Measurements from ENCODE around the gene TEX43.

- PRO-cap: unidirectional peak, plus-strand start at chr5:124087310
These were observed 575.0 kb downstream of the CSNK1G3 start for GRCh38 chr5:124087047-124087379.

DNA sequence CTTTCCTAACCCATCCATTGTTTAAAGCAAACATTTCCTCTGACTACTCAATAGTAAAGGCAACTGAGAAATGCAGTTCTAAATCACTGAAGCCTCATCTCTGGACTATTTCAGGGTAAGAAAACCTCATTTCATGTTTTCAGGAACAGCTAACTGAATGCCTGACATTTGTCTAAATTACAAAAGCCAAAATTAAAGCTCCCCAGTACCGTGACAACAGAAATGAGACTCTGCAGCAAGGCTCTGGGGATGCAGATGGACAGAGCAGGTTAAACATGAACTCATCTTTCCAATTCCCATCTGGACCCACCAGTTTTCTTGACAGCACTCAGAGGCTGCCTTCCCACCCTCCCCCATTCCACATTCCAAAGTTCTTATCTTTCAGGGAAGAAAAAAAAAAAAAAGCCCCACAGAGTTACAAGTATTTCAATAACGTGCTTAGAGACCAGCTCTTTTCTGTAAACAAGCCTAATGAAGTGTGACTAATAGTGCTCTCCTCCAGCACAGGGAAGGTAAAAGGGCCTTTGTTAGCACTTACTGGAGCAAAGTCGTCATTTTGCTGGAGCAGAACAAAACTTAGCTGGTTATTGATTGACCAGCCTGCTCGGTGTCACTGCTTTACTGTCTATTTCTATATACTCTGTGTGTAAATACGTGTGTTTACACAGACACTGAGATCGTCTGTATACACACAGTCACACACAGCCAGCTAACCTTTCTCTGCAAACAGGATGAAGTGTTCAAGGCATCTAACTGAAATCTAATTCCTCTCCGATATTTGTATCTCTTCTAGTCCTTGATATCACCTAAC lies 85.1 kb downstream of the ZNF608 start:
- PRO-cap: bidirectional peak, plus-strand start at position 545 of the sequence, minus-strand start at position 308 of the sequence

- PRO-cap: no peak
These were observed 35.0 kb downstream of the ZNF608 start for GRCh38 chr5:124711278-124712071.

DNA sequence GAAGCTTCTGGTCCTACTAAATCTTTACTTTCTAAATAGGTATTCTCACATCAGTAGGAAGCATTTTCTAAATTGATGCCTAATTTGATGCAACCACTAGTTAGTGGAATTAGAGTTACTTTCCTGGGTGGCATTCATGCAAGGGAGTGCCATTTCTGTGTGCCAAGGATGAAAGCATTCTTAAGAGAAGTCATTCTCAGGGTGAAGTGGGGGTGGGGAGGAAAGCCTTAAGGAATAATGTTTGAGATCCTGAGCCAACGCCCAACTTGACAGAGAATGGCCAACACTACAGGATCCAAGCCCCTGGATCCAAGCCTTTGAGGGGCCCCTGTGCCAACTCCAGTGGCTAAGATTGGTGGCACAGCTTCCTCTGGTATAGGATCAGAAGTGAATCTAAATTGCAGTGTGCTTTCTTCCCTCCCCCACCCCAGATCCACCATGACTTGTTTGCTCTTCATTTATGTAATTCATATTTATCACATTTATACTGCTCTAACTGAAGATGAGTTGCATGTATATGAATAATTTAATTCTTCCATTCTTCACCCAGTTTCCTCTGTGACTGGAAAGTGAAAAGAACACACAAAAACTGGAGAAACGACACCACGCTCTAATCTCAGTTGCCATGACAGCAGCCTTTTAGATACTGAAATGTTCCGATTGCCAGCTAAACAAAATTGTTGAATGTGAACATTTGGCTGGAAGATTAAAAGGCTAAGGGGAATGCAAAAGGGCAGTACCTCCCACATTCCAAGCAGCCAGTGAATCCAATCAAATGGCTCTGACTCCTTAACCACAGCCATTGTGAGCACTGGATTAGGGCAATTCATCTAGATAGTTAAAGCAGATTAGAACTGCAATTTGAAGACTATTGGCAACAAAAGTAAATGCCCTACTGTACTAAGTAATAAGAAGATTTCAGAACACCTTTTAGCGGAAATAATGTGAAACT lies 4.5 kb downstream of the ZNF608 start:
- PRO-cap: bidirectional peak, plus-strand start at position 802 of the sequence, minus-strand start at position 682 of the sequence

DNA sequence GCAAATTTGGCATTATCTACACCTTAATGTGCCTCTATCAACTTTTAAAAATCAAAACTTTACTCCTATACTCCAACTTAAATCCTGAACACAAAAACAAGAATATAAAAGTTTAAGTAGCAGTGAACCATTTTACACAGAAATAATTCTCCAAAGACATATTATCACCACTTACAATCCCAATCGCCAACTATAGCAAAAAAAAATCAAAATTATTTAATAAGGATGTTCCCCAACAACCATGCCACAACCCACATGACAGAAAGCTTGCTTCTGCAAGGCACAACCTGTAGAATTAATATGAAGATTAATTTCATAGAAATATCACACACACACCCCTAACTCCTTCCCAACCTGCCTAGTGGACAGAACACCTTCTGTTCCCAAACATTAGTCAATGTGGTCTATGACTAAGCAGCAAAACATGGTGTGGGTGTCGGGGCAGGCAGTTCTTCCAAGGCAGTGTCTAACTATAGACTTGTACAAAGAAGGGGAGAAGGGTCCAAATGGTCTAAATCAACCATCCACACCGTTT lies 3.7 kb downstream of the ZNF608 start:
- PRO-cap: bidirectional peak, plus-strand start at position 417 of the sequence, minus-strand start at position 379 of the sequence

GRCh38 chr5:124743934-124744278 lies 2.5 kb downstream of the ZNF608 start:
- PRO-cap: bidirectional peak, plus-strand start at chr5:124744183, minus-strand start at chr5:124744144

DNA sequence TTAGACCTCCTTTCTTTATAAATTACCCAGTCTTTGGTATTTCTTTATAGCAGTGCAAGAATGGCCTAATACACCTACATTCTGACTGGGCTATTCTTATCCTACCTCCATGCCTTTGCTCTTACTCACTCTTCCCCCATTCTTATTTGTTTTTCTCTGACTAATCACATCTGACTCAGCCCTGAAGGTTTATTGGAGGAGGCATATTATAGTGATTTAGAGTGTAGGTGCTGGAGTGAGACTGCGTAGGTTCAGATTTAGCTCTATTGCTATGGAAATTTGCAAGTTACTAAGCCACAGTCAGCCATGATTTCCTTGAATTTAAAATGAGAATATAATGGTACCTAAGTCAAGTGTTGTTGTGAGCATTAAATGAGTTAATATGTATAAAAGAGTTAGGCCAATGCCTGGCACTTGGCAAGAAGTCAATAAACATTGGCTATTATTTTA lies 531.1 kb upstream of the ZNF608 start:
- PRO-cap: no peak

DNA sequence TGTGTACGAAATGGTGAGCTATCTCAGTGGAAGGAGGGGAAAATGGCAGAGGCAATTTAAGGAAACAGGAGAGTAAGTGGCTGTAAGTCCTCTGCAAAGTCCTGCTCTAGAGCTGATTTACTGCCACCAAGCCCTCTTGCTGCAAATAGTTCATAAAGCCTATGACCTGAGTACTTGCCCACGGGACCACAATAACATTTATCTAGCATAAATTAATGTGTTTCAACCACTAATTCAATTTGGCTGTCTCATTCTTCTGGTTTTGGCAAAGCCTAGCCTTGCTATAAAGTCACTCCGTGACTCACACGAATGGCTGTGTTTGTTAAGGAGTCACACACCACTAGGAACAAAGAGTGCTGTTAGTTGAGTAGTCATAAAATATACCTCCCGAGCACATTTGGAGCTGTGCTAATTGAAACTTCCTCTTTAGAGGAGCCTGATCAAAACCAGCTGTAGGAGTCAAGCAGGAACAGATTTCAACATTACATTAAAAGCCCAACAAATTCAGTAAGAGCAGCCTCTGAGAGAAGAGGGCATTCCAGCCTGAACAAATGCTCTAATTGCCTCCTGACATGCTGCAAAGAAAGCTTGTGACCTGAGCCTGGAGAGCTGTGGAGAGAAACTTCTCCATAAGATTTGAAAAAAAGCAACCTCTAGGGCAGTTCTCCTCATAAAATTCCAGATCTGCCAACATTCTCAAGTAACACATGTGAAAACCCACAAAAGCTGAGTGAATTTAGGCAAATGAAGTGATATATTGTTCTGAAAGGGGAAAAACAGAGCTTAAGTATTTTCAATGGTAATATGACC lies 738.8 kb upstream of the ZNF608 start:
- PRO-cap: no peak

DNA sequence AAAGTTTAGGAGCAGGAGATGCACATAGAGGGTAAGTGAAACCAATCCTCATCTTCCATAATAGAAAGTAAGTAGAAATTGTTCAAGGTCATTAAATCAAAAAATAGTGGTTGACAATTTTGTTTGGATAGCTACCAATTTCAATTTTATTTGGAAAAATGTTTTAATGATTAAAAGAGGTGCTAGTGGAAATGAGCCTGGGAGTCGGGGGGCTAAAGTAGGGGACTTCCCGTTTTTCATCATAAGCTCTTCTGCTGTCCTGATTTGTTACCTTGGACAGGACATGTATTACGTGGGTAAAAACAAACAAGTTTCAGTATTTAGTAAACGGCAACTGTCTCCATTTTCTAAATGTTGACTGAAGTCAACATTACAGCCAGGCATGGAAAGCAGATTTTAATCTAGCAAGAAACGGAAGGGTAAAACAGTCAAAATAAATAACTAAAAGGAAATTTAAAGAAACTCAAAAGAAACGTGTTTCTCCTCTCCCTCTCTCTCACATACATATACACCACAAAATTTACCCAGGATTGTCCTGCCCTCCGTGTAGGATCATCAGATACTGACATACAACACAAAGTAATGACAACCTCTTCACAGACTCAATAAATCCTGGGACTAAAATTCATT lies 212.2 kb upstream of the GRAMD2B start:
- PRO-cap: no peak

DNA sequence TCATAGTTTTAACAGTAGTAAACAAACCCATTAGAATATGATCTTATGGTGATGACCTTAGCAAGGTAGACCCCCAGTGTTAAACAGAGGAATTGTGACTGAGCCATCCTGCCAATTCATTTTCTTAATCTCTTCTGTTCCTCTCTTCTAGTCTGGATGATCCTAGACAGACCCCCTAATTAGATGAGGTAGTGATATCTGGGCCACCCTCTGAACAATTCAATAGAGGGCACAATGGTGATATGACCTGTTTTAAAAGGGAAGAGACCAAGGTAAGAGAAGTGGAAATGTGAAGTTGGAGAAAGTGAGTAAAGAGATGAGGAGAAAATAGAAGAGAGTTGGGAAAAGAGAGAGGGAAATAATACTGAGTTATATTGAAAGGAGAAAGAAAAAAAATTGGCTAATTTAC lies 8.2 kb downstream of the GRAMD2B start:
- PRO-cap: no peak

DNA sequence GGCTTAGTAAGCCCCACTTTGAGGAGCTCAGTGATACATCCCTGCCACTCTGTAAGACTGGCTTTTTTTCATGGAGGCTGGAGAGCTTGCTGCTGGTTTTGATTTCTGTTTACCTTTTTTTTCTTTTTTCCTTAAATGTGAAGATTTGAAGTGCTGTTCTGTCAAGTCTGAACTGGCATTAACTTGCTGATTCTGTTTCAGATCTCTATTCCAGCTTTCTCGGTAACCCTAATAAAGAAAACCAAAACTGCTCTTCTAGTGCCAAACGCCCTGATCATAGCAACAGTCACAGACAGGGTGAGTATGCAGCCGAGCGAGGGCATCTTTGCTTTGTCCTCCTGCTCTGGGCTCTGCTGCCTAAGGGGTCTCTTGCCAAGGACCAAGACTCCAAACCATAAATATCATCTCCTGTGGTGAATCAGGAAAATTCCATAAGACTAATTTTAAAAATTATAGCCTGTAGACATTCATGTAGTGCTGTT lies 54.3 kb downstream of the GRAMD2B start:
- PRO-cap: bidirectional peak, plus-strand start at position 289 of the sequence, minus-strand start at position 233 of the sequence

- PRO-cap: no peak
These were observed 69.9 kb downstream of the GRAMD2B start for GRCh38 chr5:126493085-126493591.

- PRO-cap: no peak
These were observed at the start of gene TEX43 for GRCh38 chr5:126631343-126631880. Gene TEX43, plus strand, starts transcription at chr5:126631705.

- PRO-cap: bidirectional peak, plus-strand start at chr5:126845954, minus-strand start at chr5:126845807
These were observed 68.7 kb downstream of the LMNB1 start for GRCh38 chr5:126845538-126846159.

- PRO-cap: no peak
These were observed 118.8 kb downstream of the LMNB1 start for GRCh38 chr5:126895770-126896031.

GRCh38 chr5:126972010-126973026 lies 58.0 kb downstream of the MARCHF3 start:
- PRO-cap: no peak

GRCh38 chr5:127028510-127029419 lies 1.6 kb downstream of the MARCHF3 start:
- PRO-cap: no peak

- PRO-cap: no peak
These were observed 391 bp downstream of the MARCHF3 start for GRCh38 chr5:127029839-127030495.

DNA sequence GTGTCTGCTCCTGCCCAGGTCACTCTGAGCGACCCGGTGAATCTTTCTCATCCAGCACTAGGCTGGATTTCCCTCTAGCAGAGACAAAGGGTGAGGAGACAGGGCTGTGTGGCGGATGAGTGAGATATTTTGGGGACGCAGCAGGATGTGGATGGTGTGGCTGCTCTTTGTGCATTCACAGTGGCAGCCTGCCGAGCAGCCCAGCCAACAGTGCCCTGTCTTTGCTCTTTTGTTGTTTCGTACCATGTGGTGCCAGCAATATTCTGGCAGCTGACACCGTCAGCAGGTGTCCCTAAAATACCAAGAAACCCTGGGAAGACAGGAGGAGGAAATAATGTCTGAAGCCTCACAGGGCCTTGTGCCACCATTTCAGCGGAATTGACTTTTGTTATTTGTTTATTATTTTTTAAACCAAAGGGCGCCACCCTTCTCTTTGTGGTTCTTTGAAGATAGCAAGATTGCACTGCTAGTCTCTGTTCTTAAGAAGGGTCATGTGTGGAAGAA lies 141.4 kb downstream of the CCDC192 start:
- PRO-cap: no peak

- PRO-cap: no peak
These were observed 145.0 kb downstream of the CCDC192 start for GRCh38 chr5:127848012-127848720.